ENCODE measurements around a stretch of chr3.

- RRBS = no CpG with 5 or more reads among the region's 10 CpGs
Observed at GRCh38 chr3:45011727-45012779, 14.1 kb upstream of the CLEC3B start.

DNA sequence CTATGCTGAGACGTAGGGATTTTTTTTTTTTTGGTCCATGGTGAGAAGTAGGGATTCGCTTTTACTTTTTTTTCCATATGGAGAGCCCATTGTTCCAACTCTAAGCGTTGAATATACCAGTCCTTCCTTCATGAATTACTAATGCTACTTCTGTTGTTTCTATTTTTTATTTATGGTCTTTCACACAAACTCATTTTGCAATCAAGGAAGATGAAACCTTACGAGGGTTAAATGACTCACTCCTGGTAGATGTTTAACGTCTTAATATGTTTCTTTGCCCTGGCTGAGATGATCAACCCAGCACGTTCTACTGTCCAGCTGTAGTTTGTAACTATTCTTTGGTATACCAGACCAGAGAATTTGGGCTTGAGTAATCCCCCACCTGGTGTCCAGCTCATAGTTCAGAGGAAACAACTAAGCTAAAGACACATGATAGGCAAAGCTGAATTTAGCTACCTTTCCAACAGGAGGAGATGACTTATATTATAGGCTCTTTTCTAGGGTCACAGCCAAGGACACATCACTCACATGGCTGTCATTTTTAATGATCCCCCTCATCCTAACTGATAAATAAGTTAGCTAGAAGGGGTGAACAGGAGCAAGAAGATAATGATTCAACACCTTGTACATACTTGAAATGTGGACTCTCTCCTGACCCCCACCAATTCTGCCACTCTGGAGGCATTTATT is 23.0 kb downstream of the CDCP1 start:
- RRBS = no CpG with 5 or more reads among the region's 6 CpGs

- RRBS = no CpG with 5 or more reads among the region's 3 CpGs
Observed at GRCh38 chr3:45125353-45125816, 20.8 kb downstream of the CDCP1 start.

- RRBS = no CpG with 5 or more reads among the region's 5 CpGs
Observed at GRCh38 chr3:45163878-45164392, 17.8 kb upstream of the CDCP1 start.

DNA sequence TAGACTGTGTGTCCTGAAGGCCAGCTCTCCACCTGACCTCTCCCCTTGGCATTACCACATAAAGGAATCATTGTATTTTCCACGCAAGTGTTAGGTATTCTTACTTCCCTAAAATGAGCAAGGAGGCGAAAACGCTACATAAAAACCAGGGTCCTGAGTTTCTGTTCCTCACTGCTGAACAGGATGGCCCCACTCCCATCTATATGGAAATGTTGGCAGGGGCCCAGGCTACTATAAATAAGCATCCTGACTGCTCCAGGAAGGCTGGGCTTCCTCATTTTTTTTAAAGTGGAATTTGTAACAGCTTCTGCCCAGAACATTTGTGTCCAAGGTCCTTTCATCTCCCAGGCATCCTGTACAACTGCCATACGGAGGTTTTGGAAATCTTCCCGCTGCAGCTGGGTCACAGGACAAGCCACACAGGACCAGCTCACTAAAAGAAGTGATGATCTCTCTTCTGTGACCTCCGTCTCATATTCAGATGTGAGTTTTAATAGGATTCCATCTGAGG is 56.5 kb upstream of the LIMD1 start:
- RRBS = no CpG with 5 or more reads among the region's 6 CpGs

DNA sequence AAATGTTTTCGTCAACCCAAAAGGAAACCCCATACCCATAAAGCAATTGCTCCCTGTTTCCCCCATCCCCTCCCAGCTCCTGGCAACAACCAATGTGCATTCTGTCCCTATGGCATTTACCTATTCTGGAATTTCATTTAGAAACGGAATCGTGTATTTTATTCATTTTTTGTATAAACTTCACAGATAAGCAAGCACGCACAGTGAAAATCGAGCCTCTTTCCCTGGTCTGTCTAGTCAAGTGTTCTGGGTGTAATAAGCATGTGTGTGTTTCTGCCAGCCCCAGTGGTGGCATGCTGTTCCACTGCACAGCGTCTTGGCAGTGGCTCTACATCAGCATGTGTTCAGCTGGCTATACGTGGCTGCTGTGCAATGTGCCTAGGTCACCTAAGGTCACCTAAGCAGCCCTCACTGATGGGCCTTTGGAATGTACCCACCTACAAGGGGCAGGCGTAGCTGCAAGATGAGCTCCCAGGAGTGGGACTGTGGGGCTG is 4.8 kb downstream of the LIMD1 start:
- RRBS = no CpG with 5 or more reads among the region's 8 CpGs

DNA sequence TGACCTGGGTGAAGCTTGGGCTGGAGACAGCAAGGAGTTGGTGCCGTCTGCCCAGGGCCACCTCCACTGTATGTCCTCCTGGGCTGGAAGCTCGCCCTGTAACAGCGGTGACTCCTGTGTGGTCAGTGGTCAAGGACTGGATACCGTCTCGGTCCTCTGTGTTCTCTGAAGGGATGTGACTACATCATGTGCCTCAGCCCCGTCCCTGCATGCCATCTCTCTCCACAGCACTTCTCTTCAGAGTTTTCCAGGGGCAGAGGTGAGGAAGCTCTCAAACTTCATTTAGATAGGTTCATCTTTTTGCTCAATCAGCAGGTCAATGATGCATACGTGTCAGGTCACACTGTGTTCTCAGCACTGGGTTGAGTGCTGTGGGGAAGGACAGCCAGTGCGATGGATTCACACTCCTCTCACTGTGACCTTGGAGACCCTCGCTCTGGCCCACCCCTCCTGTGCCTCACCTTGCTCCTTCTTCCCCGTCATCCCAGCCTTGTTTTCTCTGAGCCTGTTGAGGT is 9.6 kb downstream of the LIMD1 start:
- RRBS = no CpG with 5 or more reads among the region's 10 CpGs

DNA sequence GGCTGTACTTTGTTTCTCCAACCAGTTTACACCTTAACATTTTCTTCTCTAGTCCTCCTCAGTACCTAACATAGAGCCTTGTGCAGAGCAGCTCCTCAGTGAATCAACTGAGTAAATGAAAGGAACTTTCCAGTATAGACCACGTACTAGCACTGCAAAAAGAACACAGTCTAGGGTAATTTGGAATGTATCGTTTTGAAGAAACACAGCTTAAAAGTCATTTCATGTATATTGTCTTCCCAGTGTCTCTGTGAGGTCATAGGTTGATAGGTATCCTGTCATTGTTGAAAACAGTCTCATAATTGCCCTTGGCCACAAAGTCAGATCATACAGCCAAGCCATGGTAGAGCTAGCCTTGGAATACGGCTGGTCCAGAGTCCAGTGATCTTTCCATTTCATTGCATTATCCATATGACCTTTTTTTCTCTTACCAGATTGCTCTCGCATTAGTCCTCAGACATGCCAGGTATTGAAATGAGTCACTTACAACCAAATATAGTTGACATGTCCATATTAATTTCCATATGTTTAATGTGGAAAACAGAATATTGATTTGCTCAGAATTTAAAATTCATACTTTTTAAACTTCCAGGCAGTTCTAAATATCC is 4.2 kb downstream of the SACM1L start:
- RRBS = no CpG with 5 or more reads among the region's 4 CpGs

DNA sequence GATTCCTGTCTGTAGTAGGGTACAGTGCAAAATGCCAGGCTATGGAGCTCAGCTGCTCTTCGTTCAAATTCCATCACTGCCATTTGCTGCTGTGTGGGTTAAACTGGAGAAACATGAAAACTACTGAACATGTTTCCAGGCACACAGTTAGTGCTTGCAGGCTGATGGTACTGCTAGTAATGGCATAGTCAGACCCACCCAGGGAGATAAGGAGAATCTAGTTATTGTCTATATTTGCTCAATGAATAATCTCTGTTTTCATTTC is 284 bp downstream of the CXCR6 start:
- RRBS = no CpG with 5 or more reads among the region's 1 CpG

GRCh38 chr3:46017594-46017917 is 9.7 kb downstream of the XCR1 start:
- RRBS = no CpG with 5 or more reads among the region's 3 CpGs

- RRBS = no CpG with 5 or more reads among the region's 4 CpGs
Observed at GRCh38 chr3:46353024-46353367, 915 bp upstream of the CCR2 start.

GRCh38 chr3:46406199-46406920 is 699 bp upstream of the CCRL2 start:
- RRBS = no CpG with 5 or more reads among the region's 10 CpGs

DNA sequence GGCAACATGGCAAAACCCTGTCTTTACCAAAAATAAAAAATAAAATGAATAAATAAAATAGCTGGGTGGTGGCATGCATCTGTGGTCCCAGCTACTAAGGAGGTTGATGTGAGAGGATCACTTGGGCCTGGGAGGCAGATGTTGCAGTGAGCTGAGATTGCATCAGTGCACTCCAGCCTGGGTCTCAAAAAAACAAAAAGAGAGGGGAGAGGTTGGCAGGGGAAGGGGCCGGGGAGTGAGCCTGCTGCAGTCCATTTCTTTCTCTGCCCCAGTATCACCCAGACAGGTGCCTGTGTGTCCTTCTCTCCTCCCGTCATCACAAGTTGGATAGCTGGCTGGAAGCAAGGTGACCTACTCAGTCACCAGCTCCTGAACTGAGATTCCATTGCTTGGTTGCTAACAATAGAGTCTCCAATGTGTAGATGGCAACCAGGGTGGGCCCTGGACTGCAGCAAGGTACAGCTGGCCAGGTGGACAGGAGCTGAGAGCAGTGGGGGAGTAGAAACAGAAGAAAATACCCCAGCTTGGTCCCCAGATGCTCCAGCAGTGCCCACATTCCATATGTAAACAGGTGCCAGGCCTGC is 4.7 kb downstream of the LRRC2 start:
- RRBS = no CpG with 5 or more reads among the region's 2 CpGs

- RRBS = 26% methylated on average over 12 of the region's 33 CpGs
Observed at GRCh38 chr3:46812432-46812918, 50.8 kb downstream of the MYL3 start.

DNA sequence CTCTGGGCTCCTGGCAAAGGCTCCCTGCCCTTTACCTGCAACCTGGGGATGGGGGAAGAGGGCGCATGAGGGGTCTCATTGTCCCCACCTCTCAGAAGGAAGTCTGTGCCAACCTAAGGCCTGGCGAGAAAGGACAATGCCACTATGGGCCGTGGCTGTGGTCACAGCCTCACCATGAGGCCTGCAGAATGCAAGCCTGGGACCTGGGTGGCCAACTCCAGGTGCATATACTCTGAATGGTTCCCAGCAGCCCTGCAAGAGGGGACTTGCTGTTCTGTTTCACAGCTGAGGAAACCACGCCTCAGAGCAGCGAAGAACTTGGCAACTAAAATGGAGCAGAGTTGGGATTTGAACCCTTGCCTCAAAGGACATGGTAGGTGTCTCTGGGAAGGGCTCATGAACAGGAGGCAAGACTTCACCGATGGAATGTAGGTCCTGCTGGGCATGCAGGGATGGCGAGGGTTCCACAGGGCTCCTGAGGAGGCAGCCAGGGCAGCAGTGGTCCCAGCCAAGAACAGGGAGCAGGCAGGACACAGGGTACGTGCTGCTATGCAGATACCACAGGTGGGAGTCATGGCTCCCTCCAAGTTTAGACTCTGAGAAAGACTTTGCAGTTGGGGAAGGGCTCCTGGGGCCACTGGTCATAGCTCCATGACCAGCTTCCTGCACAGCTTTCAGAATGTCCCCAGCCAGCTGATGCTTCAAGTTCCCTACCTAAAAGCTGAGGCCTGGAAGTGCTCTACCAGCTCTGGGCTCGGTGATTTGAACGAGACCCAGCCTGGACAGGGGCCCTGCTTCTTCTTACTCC is 1.0 kb downstream of the MYL3 start:
- RRBS = no CpG with 5 or more reads among the region's 10 CpGs

DNA sequence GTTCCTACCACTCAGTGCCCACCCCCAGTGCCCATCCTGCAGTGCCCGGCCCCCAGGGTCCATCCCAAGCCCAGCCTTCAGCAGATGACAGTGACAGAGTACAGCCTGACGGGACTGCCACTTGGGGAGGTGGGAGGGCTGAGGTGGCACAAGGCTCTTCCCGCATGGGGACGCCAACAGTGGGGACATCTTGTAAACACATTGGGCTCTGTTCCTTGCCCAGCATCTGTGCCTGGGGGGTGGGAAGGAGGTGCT is 1.4 kb upstream of the MYL3 start:
- RRBS = no CpG with 5 or more reads among the region's 4 CpGs

DNA sequence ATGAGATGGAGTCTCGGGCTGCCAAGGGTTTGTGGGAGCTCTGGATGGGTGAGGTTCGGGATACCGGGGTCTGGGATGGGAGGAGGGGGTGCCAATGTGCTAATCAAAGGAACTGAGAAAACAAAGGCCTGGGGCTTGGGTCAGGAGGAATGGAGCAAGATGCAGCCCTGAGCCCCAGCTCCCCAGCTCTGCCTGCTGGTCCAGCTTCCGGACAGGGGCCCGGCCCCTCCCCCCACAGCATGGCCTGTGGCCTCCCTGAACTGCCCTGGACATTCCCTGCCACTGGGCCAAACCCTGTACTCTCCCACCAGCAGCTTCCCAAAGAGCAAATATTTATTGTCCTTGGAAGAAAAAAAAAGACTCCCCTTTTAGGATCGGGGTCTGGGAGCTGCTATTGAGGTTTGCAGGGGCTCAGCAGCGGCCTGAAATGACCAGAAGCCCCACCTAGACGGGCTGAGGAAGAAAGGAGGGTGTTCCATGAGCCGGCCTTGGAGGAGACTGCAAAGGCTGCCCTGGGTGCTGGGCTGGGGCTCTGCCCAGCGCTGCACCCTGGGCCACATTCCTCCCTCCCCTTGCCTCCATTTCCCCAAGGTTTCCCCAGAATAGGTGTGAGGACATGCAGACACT is 5.8 kb upstream of the MYL3 start:
- RRBS = no CpG with 5 or more reads among the region's 10 CpGs

DNA sequence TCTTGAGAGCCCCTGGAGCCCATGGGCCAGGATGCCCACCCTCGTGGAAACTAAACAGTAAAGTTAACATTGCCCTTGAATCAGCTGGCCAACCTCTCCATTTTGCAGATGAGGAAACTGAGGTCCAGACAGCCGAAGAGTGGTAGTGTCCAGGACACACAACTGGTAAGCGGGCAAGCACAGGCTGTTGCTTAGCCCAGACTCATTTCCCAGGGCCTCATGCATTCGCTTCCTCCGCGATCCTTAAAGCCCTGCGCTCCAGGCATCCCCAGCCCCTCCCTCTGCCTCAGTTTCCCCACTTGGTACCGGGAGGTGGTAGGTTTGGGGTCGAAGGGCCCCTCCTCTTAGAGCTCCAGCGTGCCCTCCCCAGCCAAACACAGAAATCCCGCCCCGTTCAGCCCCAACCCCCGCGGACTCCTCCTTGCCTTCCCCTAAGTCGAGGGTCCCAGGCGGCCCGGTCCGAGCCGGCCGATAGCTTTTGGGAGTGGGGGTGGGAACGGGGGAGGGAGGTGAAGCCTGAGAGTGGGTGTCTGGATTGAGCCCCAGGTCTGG is 3.5 kb downstream of the PTH1R start:
- RRBS = no CpG with 5 or more reads among the region's 21 CpGs

DNA sequence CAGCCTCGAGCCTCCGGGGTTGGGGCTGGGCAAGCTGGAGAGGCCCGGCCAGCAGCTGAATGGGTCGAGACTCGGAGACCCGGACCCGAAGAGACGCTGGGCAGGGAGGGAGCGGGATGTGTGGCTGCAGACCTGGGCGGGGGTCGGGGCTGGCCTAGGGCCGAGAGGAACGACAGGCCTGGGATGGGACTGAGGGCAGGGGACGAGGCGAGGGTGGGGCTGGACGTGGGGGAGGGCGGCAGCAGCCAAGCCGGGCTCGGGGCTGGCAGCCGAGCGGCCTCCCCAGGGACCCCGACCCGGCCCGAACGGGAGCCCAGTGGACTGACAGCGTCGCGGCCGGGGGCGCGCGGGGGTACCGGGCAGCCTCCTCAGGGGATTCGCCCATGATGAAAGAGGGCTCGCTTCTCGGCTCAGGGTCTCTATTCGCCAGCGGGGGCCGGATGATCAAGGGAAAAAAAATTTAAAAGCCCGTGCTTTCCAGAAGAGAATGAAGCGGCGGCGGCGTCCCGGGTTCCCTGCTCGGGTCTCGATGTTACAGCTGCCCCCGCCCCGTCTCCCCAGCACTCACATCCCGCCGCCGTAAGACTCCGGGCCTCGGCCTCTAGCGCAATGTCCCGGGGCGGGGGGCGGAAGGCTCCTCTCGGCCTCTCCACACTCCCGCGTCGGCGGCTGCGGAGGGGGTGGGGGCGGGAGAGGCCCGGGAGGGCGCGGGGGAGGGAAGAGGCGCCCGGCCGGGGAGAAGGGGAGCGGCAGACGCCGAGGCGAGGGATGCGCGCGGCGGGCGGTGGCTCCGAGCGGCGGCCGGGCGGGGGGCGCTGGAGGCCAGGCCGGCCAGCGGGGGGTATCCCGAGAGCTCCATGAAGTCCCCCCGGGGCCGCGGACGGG is 4.2 kb downstream of the PTH1R start:
- RRBS = 13% methylated on average over 60 of the region's 93 CpGs

Measured in NB4 (cell line).